GM12878 (cell line): ENCODE measurements around the genes PKNOX2, PATE3, PATE4 and RPUSD4.

- RAMPAGE, long total RNA: no peak
- RRBS, 2 experiments: no CpG with 5 or more reads among the region's 11 CpGs
CAGE:
- cytosol, long polyA minus RNA: no peak
- cytosol, long polyA plus RNA: no peak
- long polyA plus RNA: no peak
- nucleolus, long total RNA: no peak
- nucleus, long polyA plus RNA: no peak
- nucleus, long total RNA: no peak
Observed at GRCh38 chr11:124881964-124882931, 15.4 kb downstream of the ROBO4 start.

- RAMPAGE, long total RNA: no peak
- RRBS, 2 experiments: no CpG with 5 or more reads among the region's 2 CpGs
CAGE:
- cytosol, long polyA minus RNA: no peak
- cytosol, long polyA plus RNA: no peak
- long polyA plus RNA: no peak
- nucleolus, long total RNA: no peak
- nucleus, long polyA plus RNA: no peak
- nucleus, long total RNA: no peak
Observed at GRCh38 chr11:124898055-124898198, 262 bp upstream of the ROBO4 start.

DNA sequence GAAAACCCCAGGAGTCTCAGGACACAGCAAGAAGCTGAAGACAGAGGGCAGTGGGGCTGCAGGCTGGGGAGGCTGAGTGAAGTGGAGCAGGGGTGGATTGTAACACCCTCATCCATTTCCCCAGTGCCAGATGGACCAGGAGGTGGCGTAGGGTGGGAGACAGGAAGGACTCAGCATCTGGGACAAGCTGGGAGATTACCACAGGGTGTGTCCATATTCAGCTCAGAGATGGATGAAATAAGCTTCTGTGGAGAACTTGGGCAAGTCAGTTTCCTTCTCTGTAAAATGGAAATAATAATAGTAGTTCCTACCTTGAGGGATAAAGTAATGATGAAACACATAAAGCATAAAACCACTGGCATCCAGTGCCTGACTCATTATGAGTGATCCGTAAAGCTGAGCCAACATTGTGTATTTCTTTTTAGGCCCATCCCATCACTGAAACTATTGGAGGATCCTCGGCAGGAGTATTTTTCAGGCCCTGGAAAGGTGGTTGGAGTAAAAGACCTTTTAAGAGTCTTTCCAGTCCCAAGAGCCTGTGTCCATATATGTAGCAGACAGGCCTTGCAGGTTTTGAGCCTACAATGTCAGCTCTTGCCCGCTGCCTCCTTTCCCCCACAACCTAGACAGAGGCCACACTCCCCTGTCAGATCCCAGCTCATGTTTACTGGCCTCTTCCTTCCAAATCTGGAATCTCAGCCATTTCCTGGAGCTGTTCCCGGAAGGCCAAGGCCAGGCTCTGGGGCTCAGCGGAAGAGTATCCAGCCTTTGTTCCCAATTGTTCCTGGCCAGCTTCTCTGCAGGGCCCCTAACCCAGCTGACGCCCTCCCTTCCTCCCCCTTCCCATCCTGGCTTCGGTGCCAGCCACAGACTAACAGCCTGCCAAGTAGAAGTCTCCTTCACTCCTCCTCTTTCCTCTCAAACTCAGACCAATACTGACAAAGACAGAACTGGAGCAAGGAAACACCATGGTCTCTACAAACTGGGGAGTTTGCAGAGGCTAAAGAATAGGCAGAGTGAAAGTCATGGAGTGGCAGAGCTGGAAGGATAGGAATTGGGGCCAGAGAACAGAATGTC is 872 bp upstream of the ROBO4 start:
- RAMPAGE, long total RNA: no peak
- RRBS, 2 experiments: no CpG with 5 or more reads among the region's 8 CpGs
CAGE:
- cytosol, long polyA minus RNA: no peak
- cytosol, long polyA plus RNA: no peak
- long polyA plus RNA: no peak
- nucleolus, long total RNA: no peak
- nucleus, long polyA plus RNA: no peak
- nucleus, long total RNA: no peak

GRCh38 chr11:124987264-124988106 is 33.5 kb downstream of the CCDC15 start:
- RAMPAGE, long total RNA: no peak
- RRBS, 2 experiments: no CpG with 5 or more reads among the region's 3 CpGs
CAGE:
- cytosol, long polyA minus RNA: no peak
- cytosol, long polyA plus RNA: no peak
- long polyA plus RNA: no peak
- nucleolus, long total RNA: no peak
- nucleus, long polyA plus RNA: no peak
- nucleus, long total RNA: no peak

- RAMPAGE, long total RNA: no peak
- RRBS, 2 experiments: no CpG with 5 or more reads among the region's 8 CpGs
CAGE:
- cytosol, long polyA minus RNA: no peak
- cytosol, long polyA plus RNA: no peak
- long polyA plus RNA: no peak
- nucleolus, long total RNA: no peak
- nucleus, long polyA plus RNA: no peak
- nucleus, long total RNA: no peak
Observed at GRCh38 chr11:125070647-125071283, 7.7 kb downstream of the SLC37A2 start.

GRCh38 chr11:125102499-125103125 is 8.8 kb downstream of the TMEM218 start:
- RAMPAGE, long total RNA: no peak
- RRBS, 2 experiments: no CpG with 5 or more reads among the region's 9 CpGs
CAGE:
- cytosol, long polyA minus RNA: no peak
- cytosol, long polyA plus RNA: no peak
- long polyA plus RNA: no peak
- nucleolus, long total RNA: no peak
- nucleus, long polyA plus RNA: no peak
- nucleus, long total RNA: no peak

DNA sequence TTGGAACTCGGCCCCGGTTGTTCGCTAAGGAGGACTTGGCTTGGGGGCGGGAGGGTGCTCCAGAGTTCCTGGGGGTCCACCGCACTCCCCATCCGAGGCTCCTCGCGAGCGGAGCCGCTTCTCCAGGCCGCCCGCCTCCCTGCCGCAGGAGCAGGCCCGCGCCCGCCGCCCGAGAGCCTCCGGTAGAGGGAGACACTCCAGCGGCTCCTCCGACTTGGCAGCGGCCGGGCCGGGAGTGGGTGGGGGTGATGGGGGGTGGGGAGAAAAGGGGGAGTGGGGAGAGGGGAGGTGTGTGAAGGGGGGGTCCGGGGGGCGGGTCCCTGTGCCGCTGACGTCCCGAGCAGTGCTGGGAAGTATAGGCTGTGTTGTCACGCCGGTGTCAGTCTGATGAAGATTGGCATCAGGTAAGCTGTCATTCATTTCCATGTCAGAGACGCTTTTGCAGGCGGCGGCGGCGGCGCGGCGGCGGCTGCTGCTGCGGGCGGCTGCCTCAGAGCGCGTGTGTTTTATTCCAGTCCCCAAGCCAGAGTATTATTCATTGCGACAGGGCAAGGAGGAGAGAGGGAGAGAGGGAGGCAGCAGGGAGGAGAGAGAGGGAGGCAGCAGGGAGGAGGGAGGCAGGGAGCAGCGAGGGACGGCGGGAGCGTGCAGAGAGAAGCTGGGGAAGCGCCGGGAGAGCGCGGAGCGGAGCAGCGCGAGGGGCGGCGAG is at the start of gene PKNOX2:
TSS of gene PKNOX2 (plus strand) at position 379 of the 709 bp plus-strand sequence.
- RAMPAGE, long total RNA: no peak
- RRBS, 2 experiments: 2 to 3% methylated on average over 21 of the region's 58 CpGs
CAGE:
- cytosol, long polyA minus RNA: no peak
- cytosol, long polyA plus RNA: no peak
- long polyA plus RNA: no peak
- nucleolus, long total RNA: no peak
- nucleus, long polyA plus RNA: no peak
- nucleus, long total RNA: no peak

DNA sequence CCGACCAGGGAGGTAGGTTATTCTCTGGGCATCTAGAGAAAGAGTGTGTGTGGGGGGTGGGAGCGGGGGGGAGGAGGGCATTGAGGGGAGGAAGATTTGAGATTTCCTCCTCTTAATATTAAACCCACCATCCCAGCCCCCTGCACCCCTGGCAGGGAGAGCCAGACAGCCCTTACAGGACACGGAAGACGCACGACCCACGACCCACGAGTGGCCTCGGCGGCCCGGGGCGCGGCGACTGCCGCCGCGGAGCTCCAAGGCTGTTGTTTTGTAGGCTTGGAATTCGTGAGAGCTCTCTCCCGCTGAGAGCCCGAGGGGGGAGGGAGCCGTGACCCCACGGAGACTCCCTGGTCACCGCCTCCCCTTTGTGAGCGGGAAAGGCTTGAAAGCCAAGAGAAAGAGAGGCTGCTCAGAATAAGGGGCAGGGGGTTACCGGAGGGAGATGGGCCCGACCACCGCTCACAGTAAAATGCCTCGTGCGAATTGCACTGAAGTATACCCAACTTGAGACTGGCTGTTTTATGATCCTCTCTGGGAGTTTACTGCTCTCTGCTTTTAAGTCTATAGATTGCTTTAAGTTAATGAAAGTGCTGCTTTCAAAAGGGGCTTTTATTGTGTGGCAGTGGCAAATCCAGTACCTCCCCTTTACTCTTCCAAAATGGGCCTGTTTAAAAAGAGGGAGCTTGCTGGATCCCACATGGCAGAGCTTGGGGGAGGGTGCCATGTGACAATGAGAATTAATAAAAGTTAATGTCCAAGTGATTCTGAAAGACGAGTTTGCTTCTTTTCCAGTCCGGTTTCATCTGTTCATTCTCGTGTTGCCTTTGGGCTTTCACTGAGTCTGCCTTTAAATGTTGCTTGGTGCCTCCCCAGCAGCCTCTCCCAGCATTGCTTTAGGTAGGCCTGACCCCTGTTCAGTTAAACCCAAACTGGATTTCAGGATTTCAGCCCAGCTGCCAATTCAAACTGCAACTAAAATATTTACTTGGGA is 2.9 kb downstream of the PKNOX2 start:
- RAMPAGE, long total RNA: no peak
- RRBS, 2 experiments: no CpG with 5 or more reads among the region's 31 CpGs
CAGE:
- cytosol, long polyA minus RNA: no peak
- cytosol, long polyA plus RNA: no peak
- long polyA plus RNA: no peak
- nucleolus, long total RNA: no peak
- nucleus, long polyA plus RNA: no peak
- nucleus, long total RNA: no peak

DNA sequence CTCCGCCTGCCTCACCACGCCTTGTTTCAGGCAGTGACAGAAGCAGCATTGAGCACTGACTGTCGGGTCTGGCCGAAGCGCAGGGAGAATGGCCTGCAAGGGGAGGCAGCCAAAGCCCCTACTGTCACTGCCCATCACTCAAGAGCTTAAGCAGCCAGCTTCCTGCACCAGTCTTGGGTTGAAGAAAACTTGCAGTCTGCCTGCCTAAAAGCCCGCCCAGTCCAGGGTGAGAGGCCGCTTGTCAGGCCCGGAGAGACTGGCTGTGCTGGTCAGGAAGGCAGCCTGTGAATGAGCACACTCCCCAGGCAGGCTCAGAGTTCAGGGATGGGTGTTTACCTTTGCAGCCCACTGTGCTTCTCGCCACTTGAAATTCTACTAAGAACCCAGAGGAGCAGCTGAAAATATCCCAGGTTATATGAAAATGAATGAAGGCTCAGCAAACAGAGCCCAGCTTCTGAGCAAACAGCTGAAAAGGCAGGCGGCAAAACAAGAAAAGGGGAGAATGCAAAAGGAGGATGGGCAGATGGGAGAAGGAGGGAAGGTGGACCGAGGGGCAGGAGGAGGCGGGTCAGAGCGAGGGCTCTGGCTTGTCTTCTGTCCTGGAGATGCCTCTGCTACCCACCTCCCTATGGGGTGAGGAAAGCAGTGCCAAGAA is 108.4 kb downstream of the PKNOX2 start:
- RAMPAGE, long total RNA: no peak
- RRBS, 2 experiments: no CpG with 5 or more reads among the region's 13 CpGs
CAGE:
- cytosol, long polyA minus RNA: no peak
- cytosol, long polyA plus RNA: no peak
- long polyA plus RNA: no peak
- nucleolus, long total RNA: no peak
- nucleus, long polyA plus RNA: no peak
- nucleus, long total RNA: no peak

DNA sequence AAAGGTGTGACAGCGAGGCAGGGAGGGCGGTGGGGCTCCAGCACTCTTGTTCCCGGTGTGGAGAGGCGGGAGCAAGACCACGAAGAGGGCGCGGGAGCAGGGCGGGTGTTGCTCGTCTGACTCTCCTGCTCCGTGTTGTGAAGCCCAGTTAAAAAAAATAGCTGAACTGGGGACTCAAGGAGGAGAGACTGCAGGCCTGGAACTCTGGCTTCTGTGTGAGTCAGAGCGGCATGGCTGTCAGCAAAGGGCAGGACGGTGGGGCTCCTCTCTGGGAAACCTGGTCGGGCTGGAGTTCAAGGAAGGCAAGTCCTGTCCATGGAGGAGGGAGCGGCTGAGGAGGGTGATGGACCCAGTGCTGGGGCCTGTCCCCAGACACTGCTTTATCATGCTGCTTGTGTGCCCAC is 152.4 kb downstream of the FEZ1 start:
- RAMPAGE, long total RNA: no peak
- RRBS, 2 experiments: no CpG with 5 or more reads among the region's 14 CpGs
CAGE:
- cytosol, long polyA minus RNA: no peak
- cytosol, long polyA plus RNA: no peak
- long polyA plus RNA: no peak
- nucleolus, long total RNA: no peak
- nucleus, long polyA plus RNA: no peak
- nucleus, long total RNA: no peak

- RAMPAGE, long total RNA: no peak
- RRBS, 2 experiments: no CpG with 5 or more reads among the region's 2 CpGs
CAGE:
- cytosol, long polyA minus RNA: no peak
- cytosol, long polyA plus RNA: no peak
- long polyA plus RNA: no peak
- nucleolus, long total RNA: no peak
- nucleus, long polyA plus RNA: no peak
- nucleus, long total RNA: no peak
Observed at GRCh38 chr11:125787864-125788310, at the start of gene PATE3. TSS of gene PATE3 (plus strand) at chr11:125788127.

DNA sequence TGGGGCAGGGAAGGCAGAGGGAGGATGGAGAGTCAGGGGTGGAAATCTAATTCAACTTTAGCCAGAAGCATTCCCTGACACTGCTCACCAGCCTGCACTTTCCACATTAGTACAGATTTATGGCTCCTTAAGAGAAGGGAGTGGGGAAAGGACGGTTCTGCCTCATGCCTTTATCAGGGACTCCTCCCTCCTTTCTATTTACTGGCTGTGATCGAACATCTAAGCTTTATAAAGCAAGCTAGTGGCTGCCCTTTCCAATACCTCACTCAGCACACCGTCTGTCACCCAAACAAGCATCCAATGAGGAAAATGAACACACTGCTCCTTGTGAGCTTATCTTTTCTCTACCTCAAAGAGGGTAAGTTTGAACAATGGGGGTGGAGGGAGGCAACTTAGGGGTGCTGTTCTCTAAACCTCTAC is at the start of gene PATE4:
TSS of gene PATE4 (plus strand) at position 257 of the 420 bp plus-strand sequence.
- RAMPAGE, long total RNA: no peak
- RRBS, 2 experiments: no CpG with 5 or more reads among the region's 3 CpGs
CAGE:
- cytosol, long polyA minus RNA: no peak
- cytosol, long polyA plus RNA: no peak
- long polyA plus RNA: no peak
- nucleolus, long total RNA: no peak
- nucleus, long polyA plus RNA: no peak
- nucleus, long total RNA: no peak

GRCh38 chr11:125941447-125942411 is 4.1 kb upstream of the VSIG10L2 start:
- RAMPAGE, long total RNA: no peak
- RRBS, 2 experiments: 25 to 38% methylated on average over 4 of the region's 20 CpGs
CAGE:
- cytosol, long polyA minus RNA: no peak
- cytosol, long polyA plus RNA: no peak
- long polyA plus RNA: no peak
- nucleolus, long total RNA: no peak
- nucleus, long polyA plus RNA: no peak
- nucleus, long total RNA: no peak

GRCh38 chr11:125951641-125952454 is 6.0 kb downstream of the VSIG10L2 start:
- RAMPAGE, long total RNA: no peak
- RRBS, 2 experiments: no CpG with 5 or more reads among the region's 13 CpGs
CAGE:
- cytosol, long polyA minus RNA: no peak
- cytosol, long polyA plus RNA: no peak
- long polyA plus RNA: no peak
- nucleolus, long total RNA: no peak
- nucleus, long polyA plus RNA: no peak
- nucleus, long total RNA: no peak

DNA sequence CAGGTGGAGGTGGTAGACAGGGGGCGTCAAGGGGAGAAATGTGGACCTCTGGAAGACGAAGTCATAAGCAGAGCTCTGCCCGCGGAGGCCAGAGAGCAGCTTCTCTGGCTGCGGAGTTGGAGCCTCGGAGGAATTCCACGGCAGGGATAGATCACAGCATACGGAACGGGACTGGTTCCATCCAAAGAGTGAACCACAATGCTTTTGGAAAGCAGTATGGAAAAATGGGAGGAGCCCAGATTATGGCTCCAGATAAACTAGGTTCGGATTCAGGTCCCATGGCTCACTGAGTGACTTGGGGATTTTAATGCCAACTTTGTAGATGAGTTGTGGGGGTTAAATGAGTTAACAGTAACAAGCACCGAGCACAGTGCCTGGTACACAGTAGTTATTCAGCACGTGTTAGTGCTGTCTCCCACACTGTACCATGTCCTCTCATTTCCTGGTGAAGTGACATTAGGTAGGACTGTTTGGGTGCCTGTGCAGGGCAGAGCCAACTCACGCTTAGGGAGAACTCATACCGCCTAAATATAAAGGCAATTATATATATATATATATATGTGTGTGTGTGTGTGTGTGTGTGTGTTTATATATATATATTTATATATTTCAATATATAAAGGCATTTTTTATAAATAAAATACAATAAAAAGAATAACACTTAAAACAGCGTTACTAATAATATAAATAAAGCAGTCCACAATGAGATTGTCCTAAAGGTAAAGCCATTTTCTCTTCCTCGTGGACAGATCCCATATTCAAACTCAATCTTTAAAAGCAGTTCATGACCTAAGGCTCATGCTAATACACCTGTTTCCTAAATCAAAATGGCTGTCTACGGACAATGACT is 12.4 kb downstream of the VSIG10L2 start:
- RAMPAGE, long total RNA: no peak
- RRBS, 2 experiments: no CpG with 5 or more reads among the region's 17 CpGs
CAGE:
- cytosol, long polyA minus RNA: no peak
- cytosol, long polyA plus RNA: no peak
- long polyA plus RNA: no peak
- nucleolus, long total RNA: no peak
- nucleus, long polyA plus RNA: no peak
- nucleus, long total RNA: no peak

GRCh38 chr11:126060616-126061464 is 1.8 kb downstream of the CDON start:
- RAMPAGE, long total RNA: no peak
- RRBS, 2 experiments: no CpG with 5 or more reads among the region's 5 CpGs
CAGE:
- cytosol, long polyA minus RNA: no peak
- cytosol, long polyA plus RNA: no peak
- long polyA plus RNA: no peak
- nucleolus, long total RNA: no peak
- nucleus, long polyA plus RNA: no peak
- nucleus, long total RNA: no peak

DNA sequence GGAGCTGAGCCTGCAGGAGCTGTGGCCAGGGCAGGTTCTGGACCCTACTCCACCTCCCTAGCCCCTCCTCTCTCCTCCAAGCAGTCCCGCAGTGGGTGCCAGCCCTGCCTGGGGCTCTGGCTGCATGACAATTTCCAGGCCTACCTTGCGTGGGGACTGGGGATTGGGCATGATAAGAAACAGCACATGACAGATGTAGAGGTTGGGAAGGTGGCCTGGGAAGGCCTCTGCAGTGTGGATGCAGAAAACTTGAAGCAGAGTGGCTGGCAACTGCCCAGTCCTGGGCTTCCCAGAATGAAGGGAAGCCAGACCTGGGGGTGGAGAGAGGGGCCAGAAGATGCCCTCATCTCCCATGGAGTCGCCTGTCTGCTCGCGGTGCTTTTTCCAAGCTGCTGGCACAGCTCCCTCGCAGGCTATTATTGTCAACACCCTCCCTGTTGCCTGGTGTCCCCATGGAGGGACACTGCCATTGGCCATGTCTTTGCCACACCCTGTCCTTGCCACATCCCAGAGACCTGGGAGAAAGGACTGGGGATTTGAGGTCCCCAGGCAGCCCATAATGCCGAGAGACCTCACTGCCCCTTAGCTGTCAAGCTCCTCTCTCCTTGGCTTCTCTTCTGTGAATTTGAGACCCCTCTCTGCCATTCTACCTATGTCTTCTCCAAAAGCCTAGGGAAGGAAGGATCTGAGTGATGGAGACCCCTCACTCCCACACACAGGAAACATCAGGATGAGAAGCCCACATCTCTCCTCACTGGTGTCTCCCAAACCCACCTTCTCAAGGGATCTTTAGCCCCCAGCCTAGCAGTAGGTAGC is 49.0 kb upstream of the CDON start:
- RAMPAGE, long total RNA: no peak
- RRBS, 2 experiments: no CpG with 5 or more reads among the region's 7 CpGs
CAGE:
- cytosol, long polyA minus RNA: no peak
- cytosol, long polyA plus RNA: no peak
- long polyA plus RNA: no peak
- nucleolus, long total RNA: no peak
- nucleus, long polyA plus RNA: no peak
- nucleus, long total RNA: no peak

- RAMPAGE, long total RNA: start-site peak on the plus strand at chr11:126211767-126211804, 360 and 323 reads in 2 replicates
- RRBS, 2 experiments: 2 to 4% methylated on average over 4 to 7 of the region's 69 CpGs
CAGE:
- cytosol, long polyA minus RNA: no peak
- cytosol, long polyA plus RNA: no peak
- long polyA plus RNA: start-site peak on the plus strand at chr11:126211781-126211806, 36 and 19 reads in 2 replicates
- nucleolus, long total RNA: no peak
- nucleus, long polyA plus RNA: no peak
- nucleus, long total RNA: no peak
Observed at GRCh38 chr11:126210701-126211883, at the start of gene RPUSD4. TSS of gene RPUSD4 (minus strand) at chr11:126211650.

DNA sequence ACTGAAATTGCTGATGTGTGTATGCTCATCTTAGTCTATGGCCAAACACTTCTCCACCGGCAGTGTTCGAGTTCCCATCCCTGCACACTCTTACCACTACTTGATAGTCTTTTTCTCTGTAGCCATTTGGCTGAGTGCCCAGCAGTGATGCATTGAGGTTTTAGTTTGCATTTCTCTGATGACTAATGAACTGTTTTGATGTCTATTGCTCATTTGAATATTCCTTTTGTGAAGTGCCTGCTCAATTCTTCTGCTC is 1.9 kb downstream of the TIRAP start:
- RAMPAGE, long total RNA: no peak
- RRBS, 2 experiments: no CpG with 5 or more reads among the region's 2 CpGs
CAGE:
- cytosol, long polyA minus RNA: no peak
- cytosol, long polyA plus RNA: no peak
- long polyA plus RNA: no peak
- nucleolus, long total RNA: no peak
- nucleus, long polyA plus RNA: no peak
- nucleus, long total RNA: no peak